Aorta (tissue), 1 donor: ENCODE measurements around a stretch of chr5.

- PRO-cap, result bidirectional peak, plus-strand start at chr5:150486221, minus-strand start at chr5:150486185
These were observed 21.6 kb upstream of the NDST1 start for GRCh38 chr5:150486035-150487037.

- PRO-cap, result no peak
These were observed 3.8 kb upstream of the NDST1 start for GRCh38 chr5:150503790-150504809.

- PRO-cap, result no peak
These were observed 13.0 kb downstream of the NDST1 start for GRCh38 chr5:150520836-150521422.

GRCh38 chr5:150523813-150524176 lies 15.9 kb downstream of the NDST1 start:
- PRO-cap, result no peak

GRCh38 chr5:150541736-150542670 lies 34.1 kb downstream of the NDST1 start:
- PRO-cap, result no peak

- PRO-cap, result no peak
These were observed 9.2 kb downstream of the SYNPO start for GRCh38 chr5:150649416-150650333.

DNA sequence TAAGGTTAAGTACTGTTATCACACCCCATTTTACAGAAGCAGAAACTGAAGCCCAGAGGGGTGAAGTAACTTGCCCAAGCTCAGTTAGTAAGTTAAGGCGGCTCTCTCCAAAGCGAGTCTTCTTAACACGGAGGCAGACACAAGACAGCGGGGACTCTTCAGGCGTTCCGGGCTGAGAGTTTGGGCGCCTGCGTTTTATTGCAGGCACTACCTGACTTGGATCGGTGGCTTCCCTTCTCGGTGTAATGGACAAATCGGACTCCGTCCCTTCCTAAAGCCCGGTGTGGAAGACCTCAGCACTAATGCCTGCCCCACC lies 5.0 kb upstream of the MYOZ3 start:
- PRO-cap, result no peak

- PRO-cap, result no peak
These were observed 7.5 kb downstream of the GPX3 start for GRCh38 chr5:151027847-151028280.

DNA sequence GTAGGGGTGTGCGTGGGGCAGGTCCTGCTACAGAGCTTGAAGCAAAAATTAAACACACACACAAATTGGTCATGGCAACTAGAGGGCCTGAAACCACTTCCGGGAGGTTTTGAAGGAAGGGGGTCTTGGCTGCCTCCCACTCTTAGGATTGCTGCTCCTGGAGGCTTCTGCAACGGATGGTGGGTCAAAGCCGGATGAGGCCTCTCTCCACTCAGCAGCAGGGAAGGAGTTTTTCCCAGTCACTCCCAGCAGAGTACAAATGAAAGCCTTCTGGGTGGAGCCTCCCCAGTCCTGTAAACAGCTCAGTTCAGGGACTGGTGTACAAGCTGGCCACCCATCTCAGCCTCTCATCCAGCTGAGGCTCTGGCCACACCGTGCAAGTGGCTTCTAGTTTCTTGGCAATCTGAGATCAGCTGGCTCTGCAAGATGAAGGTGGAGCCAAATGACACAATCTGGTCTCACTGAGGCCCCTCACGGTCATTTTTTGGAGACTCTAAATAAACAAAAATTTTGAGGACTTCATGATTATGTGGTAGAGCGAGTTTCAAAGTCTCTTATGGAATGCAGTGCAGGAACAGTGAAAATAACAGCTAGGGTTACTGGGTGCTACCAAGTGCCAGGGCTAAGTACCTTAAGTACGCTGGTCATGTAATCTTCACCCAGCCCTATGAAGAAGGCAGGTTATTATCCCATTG lies 10.0 kb downstream of the GPX3 start:
- PRO-cap, result no peak

GRCh38 chr5:151098081-151098628 lies 17.3 kb upstream of the TNIP1 start:
- PRO-cap, result no peak

DNA sequence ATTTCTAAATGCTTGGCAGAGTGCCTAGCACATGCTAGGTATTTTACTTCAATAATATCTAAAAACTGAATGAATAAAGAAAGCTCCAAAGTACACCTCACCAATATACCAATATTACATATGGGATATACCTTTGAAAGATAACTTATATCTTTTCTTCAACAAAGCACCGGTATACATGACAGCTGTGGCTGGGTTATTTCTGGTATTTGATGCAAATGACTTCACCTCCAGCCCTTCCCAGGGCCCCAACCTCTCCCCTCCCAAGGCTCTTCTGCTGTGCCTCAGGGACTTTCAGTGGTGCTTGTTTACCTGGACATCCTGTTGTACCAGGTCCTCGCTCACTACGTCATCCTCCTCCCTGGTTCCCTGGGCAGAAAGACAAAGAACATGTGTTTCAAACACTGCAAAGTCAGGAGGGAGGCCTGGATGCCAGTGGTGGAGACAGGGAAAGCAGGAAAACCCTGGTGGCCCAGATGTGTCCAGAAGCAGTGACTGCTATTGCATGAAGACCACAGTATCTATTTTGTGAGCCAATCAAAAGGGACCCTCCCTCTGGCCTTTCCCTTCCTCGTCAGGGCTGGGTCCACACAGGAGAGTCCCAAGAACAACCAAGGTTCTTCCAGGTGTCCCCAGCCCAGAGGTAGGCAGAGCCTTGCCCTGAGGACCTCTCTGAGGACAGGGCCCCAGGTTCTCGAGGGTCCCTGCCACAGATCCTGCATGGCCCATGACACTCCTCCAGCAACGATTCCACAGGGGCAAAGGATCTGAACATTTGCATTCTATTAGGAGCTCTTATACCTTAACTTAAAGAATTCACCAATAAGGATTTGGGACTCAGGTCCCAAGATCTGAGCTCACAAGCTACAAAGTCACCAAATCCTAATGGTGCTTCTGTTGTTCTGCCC lies 23.2 kb downstream of the ANXA6 start:
- PRO-cap, result no peak

DNA sequence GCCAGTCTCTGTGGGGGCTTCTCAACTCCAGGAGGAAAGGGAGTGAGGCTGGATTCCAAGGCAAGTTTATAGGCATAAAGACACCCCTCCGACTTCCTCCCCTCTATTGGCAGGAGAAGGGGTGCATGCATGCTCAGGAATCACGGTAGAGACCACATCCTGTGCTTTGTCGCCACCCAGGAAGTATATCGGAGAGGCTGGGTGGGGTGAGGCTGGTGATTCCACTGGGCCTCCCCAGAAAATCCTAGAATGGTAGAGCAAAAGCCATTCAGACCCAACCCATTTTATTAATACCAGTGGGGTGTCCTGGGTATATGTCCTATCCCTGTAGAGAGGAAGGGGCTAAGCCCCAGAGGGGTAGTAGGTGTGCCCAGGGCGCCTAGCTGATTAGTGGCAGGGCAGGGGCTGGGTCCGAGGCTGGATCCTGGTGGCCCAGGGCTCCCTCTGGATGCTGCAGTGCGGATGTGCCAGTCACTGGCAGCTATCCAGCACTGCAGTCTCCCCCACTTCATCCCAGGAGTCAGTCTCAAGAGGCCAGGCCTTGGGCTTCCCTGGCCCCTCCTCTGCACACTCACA lies 2.0 kb downstream of the ANXA6 start:
- PRO-cap, result no peak

DNA sequence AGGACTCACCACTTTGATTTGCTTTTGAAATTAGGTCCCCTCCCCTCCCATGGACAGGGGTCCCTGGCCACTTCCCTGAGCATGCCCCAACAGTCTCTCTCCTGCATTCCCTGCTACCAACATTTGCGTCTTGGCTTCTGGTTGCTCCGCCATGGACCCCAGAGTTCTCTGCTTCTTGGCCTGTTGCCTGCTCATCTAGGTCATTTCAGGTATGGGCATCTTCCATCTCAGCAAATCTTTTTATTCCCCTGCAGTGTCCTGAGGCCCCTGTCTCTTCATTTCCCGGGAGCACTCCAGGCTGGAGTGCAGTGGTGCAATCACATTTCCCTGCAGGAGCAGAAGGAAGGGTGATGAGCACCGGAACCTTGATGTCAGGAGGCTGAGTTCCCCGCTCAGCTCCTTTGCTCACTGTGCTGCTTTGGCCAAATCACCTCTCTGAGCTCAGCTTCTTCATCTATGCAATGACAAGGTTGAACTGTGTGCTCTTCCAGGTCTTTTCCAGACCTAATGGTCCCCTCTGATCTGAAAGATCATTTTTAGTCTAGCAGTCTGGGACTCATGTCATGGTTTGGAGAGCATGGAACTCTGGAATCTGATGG lies 11.8 kb upstream of the ANXA6 start:
- PRO-cap, result no peak

DNA sequence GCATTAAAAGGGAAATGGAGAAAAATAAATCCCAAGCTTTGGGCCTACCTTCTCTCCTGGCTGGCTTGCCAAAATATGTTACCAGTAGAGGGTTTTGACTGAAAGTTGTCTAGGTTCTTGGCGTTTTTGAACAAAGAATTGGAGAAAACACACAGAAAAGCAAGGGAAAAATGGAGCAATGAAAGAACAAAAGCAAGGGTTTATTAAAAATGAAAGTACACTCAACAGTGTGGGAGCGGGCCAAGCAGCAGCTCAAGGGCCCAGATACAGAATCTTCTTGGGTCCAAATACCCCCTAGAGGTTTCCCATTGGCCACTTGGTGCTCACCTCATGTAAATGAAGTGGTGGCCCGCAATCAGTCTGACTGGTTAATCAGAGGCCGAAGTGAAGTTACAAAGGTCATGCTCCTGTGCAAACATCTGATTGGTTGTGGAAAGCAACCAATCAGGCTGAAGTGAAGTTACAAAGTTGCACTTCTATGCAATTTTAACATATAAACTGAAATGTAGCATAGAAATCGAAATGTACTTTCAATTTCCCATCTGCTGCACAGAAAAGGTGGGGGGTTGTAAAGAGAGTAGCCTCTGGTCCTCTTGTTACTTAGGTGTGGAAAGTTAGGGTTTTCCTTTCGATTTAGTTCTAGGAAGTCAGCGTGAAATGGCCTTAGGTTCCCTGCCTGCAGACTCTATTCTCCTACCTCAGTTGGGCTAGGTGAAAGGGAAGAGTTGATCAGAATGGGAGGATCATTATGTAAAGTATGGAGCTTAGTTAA lies 1.9 kb upstream of the GM2A start:
- PRO-cap, result no peak

DNA sequence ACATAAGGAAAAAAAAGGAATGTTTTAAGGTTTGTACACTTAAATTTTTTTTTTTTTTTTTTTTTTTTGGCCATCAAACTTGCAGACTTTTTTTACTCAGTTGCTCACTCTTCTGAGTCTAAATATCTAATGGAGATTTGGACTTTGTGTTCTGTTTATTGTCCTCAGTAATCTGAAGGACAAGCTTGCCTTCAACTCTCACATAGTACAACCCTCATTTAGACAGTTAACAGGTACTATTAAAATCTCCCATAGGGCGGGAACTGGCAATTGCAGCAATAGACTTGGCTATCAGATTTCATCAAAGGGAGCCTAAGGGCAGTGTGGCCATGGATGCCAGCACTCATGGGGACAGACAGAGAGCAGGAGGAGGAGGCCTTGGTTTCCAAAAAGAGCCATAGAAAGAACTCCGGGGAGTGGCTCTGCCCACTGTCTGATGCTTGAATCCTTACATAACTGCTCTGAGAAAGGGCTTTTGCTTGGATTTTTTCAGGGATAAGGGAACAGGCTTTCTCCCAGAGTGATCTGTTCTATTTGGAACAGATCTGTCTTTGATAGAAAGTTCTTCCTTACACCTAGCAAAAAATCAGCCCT lies 6.7 kb downstream of the SLC36A1 start:
- PRO-cap, result no peak

GRCh38 chr5:151494139-151494283 lies 46.6 kb downstream of the SLC36A1 start:
- PRO-cap, result no peak

DNA sequence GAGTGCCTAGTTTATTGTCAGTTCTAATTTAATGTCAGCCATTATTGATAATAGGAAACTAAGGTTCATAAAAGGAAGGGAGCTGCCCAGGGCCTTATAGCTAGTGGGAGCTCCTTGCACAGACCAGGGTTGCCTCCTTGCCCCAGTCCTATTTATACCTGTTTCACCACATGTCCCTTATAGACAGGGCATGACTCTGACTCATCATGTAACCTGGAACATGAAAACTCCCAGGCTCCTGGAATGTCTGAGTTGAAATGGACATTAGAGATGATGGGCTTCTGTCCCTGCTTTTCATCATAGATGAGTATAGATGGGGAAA lies 21.1 kb downstream of the FAT2 start:
- PRO-cap, result no peak

- PRO-cap, result no peak
These were observed 22.0 kb upstream of the FAT2 start for GRCh38 chr5:151612910-151613767.

DNA sequence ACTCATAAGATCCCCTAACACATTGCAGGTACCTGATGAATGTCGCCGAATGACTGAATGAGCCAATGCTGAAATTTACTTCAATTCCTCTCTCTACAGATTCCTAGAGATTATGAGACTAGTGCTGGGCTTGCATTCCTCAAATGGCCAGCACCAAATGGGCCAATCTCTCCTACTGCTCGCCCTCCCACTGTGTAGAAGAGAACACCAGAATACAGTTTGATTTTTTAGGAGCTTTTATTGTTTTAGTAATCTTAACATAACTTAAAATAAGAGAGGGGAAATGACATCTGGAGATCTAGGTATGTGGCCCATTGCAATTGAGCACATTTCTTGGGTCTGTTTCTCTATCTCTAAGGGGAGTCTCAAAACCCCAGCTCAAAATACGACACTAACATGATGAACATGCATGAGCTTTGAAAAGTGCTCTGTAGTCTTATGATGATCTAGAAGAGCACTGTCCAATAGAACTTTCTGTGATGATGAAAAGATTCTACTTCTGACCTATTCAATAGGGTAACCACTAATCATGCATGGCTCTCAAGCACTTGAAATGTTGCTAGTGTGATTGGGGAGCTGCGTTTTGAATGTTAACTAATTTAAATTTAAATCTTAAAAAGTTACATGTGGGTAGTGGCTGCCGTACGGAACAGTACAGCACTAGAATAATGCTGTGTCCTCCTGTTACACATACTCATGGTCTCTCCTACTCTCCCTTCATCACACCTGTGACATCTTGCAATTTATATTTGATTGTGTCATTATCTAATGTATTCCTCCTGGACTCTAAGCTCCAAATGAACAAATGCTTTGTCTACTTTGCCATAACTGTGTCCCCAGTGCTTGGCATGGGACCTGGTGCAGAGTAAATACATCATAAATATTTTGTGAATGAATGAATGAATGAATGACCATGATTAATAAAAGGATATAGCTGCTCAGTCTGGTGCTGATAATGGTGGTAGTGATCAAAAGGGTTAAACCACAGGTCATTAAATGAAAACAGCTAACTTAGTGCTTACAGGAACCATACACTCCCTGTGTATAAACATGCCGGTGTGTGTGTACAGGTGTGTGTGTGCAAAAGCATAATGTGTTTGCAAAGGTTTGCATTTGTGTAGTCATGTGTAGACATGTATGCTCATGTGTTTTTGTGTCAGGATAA lies 25.1 kb downstream of the SPARC start:
- PRO-cap, result no peak

DNA sequence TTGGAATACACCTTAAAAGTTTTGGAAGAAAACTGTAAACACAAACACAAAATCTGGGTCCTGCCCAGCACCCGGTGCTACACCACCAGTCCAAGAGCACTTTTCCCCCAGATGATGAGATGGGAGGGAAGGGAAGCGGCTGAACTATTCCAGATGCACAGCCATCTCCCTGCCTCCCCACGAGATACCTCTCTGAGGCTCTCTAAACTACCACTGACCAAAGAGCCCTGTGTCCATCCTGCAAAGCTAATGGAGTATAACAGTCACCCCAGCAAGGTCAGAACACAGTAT lies 8.0 kb downstream of the SPARC start:
- PRO-cap, result no peak